Subcutaneous adipose tissue (tissue), 3 donors: ENCODE data around the genes SPAG8, HINT2 and CLTA.

DNA sequence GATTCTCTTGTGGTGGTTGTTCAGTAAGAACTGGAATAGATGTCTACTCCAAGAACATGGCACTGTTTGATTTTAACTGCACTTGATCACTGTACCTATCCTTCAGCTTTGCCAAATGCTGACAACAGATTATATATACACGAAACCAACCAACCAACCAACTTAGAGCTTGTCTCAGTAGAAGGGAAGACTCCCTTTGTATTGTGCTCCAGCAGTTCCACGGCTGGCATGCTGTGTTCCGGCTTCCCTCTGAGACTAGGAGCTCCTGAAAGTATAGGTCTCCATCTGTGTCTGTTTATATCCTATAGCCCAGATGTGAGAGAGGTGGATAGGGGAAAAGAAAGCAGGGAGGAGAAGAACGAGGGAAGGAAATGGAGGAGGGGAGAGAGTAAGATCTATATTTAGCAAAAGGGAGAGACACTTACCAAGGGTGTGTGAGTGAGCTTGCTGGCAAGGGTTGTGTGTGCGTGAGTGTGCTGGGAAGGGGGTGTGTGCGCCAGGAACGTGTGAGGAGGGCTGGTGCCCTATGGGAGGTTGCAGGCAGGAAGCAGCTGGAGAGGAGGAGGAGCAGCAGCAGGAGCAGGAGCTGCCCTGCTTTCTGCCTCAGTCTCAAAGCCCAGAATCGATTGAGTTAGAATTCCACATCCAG is 148.5 kb upstream of the RUSC2 start:
- PRO-cap: no peak
- RAMPAGE, long total RNA, 3 experiments: no peak in any of the 3 experiments

- PRO-cap: no peak
- RAMPAGE, long total RNA, 3 experiments: no peak in any of the 3 experiments
Measured at GRCh38 chr9:35517037-35517632, 27.2 kb downstream of the RUSC2 start.

DNA sequence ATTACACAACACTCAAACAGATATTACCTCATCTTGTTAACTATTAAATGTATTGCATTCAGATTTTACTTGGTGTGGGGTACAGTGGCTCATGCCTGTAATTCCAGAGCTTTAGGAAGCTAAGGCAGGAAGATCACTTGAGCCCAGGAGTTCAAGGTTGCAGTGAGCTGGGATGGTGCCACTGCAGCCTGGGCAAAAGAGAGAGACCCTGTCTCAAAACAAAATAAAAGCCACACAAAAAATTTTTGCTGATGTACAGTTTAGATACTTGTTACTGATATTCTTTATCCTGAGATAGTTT is 36.6 kb downstream of the RUSC2 start:
- PRO-cap: no peak
- RAMPAGE, long total RNA, 3 experiments: no peak in any of the 3 experiments

GRCh38 chr9:35561713-35562596 is 1.7 kb downstream of the FAM166B start:
- PRO-cap: no peak
- RAMPAGE, long total RNA, 3 experiments: no peak in any of the 3 experiments

- PRO-cap: no peak
- RAMPAGE, long total RNA, 3 experiments: no peak in any of the 3 experiments
Measured at GRCh38 chr9:35605676-35606470, 811 bp downstream of the TESK1 start.

GRCh38 chr9:35638841-35639069 is 12.0 kb downstream of the SIT1 start:
- PRO-cap: no peak
- RAMPAGE, long total RNA, 3 experiments: no peak in any of the 3 experiments

GRCh38 chr9:35675745-35676550 is 2.2 kb downstream of the CA9 start:
- PRO-cap: bidirectional peak, plus-strand start at chr9:35676089, minus-strand start at chr9:35675905
- RAMPAGE, long total RNA, 3 experiments: no peak in any of the 3 experiments

GRCh38 chr9:35749484-35750366 is 638 bp downstream of the RGP1 start:
- PRO-cap: unidirectional peak, minus-strand start at chr9:35749984
- RAMPAGE, long total RNA, 3 experiments: no peak in any of the 3 experiments

GRCh38 chr9:35757302-35757753 is 3.3 kb upstream of the MSMP start:
- PRO-cap: no peak
- RAMPAGE, long total RNA, 3 experiments: no peak in any of the 3 experiments

- PRO-cap: bidirectional peak, plus-strand start at chr9:35812273, minus-strand start at chr9:35812158
- RAMPAGE, long total RNA, 3 experiments: start-site peak on the minus strand in 1 of 3 experiments, at chr9:35812158-35812188 at its widest, 5 reads per replicate
Measured at GRCh38 chr9:35811868-35812663, at the start of gene SPAG8. TSS of gene SPAG8 (minus strand) at chr9:35812262.

DNA sequence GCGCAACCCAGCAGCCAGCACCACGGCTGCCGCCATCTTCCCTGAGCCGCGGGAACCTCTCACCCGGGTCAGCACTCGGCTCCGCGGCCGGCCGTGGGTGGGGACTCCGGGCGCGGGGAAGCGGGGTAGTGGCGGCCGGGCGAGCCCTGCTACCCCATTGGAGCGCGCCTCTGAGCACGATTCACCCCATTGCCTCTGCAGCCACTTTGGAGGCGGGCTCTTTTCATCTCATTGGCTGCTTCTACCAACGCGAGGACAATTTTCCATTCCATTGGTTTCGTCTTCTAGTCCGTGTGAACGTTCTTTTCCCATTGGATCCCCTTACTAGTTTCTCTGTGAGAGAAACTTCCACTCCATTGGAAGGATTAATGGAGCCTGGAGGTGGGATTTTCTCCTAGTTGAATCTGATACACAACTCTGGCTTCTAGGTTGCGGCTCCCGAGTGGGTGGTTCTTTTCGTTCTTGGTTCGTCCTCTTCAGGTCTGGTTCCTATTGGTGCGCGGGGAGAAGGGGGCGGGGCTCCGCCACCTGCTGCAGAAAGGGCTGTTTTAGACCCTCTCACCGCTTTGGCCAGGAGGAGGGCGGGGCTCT is at the start of gene HINT2:
Gene HINT2, minus strand, starts transcription at position 99 of the 591 bp plus-strand sequence.
- PRO-cap: unidirectional peak, minus-strand start at position 99 of the sequence; bidirectional peak, plus-strand start outside the sequence, minus-strand start at position 448 of the sequence
- RAMPAGE, long total RNA, 3 experiments: start-site peak on the minus strand in 3 of 3 experiments, centred at positions 71 to 72 of the sequence, 234 to 355 reads per replicate

- PRO-cap: no peak
- RAMPAGE, long total RNA, 3 experiments: no peak in any of the 3 experiments
Measured at GRCh38 chr9:35920006-35920917, 11.0 kb downstream of the SPAAR start.

DNA sequence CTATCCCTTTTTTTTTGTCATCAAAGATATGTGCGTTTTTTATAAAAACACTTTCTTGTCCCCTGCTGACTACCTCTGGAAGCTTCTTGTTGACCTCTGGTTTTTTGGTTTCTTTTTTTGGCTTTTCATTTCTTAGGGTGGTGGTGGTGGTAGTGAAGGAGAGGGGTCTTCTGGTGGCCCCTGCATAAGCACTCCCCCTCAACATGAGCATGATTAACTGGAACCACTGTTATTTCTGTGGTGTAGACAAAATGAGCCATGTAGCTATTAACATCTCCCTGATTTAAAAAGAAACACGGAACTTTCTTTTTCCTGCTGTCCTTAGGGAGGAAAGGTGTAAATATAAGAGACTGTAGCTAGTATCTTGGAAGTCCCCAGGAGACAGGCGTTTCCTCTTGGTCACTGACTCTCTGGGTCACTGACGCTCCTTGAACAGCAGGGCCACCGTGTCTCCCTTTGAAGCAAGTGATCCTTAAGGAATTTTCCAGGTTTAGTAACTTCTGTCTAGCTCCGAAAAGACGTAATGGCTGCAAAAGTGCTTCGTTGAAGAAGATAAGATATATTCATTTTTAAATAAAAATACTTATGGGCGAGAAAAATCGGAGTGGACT is 881 bp upstream of the CLTA start:
- PRO-cap: no peak
- RAMPAGE, long total RNA, 3 experiments: no peak in any of the 3 experiments

DNA sequence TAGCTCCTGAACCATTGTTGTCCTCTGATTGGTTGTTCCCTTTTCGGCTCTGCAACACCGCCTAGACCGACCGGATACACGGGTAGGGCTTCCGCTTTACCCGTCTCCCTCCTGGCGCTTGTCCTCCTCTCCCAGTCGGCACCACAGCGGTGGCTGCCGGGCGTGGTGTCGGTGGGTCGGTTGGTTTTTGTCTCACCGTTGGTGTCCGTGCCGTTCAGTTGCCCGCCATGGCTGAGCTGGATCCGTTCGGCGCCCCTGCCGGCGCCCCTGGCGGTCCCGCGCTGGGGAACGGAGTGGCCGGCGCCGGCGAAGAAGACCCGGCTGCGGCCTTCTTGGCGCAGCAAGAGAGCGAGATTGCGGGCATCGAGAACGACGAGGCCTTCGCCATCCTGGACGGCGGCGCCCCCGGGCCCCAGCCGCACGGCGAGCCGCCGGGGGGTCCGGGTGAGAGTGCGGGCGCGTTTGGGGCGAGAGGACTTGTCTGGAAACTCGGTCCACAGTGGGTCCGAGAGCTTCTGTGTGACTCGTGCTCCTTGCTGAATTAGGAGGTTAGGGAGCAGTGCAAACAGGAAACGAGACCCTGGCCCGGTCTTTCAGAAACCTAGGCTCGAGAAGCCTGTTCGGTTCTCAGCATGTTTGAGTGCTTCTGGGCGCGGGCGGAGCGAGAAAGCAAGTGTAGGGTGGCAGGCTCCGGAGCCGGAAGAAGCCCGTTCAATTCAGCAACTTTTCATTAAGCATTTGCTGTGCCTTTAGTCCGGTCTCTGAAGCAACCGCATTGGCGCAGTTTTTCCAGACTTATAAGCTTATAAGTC is at the start of gene CLTA:
Gene CLTA, plus strand, starts transcription at position 92 of the 812 bp plus-strand sequence.
- PRO-cap: bidirectional peak, plus-strand start at position 134 of the sequence, minus-strand start outside the sequence
- RAMPAGE, long total RNA, 3 experiments: start-site peak on the plus strand in 3 of 3 experiments, centred at positions 109 to 163 of the sequence, 827 to 1,595 reads per replicate

- PRO-cap: no peak
- RAMPAGE, long total RNA, 3 experiments: no peak in any of the 3 experiments
Measured at GRCh38 chr9:36191642-36192089, 945 bp downstream of the CLTA start.

- PRO-cap: no peak
- RAMPAGE, long total RNA, 3 experiments: start-site peak on the minus strand in 2 of 3 experiments, at chr9:36401126-36401252 at its widest, 18 to 24 reads per replicate
Measured at GRCh38 chr9:36401127-36401479, 1.0 kb upstream of the RNF38 start.

DNA sequence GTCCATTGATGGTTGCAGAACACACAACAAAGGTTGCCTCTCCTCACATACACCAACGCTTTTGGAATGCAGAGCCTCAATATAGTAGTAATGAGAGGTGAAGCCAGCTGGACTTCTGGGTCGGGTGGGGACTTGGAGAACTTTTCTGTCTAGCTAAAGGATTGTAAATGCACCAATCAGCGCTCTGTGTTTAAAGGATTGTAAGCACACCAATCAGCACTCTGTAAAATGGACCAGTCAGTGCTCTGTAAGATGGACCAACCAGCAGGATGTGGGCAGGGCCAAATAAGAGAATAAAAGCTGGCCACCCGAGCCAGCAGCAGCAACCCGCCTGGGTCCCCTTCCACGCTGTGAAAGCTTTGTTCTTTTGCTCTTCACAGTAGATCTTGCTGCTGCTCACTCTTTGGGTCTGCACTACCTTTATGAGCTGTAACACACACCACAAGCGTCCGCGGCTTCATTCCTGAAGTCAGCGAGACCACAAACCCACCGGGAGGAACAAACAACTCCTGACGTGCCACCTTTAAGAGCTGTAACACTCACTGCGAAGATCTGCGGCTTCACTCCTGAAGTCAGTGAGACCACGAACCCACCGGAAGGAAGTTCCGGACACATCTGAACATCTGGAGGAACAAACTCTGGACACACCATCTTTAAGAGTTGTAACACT is 58.1 kb upstream of the RNF38 start:
- PRO-cap: no peak
- RAMPAGE, long total RNA, 3 experiments: no peak in any of the 3 experiments

- PRO-cap: no peak
- RAMPAGE, long total RNA, 3 experiments: start-site peak on the minus strand in 1 of 3 experiments, at chr9:36487143-36487380 at its widest, 8 reads per replicate
Measured at GRCh38 chr9:36486434-36487414, 86.0 kb upstream of the MELK start.

- PRO-cap: no peak
- RAMPAGE, long total RNA, 3 experiments: no peak in any of the 3 experiments
Measured at GRCh38 chr9:36566626-36567415, 5.9 kb upstream of the MELK start.

- PRO-cap: no peak
- RAMPAGE, long total RNA, 3 experiments: no peak in any of the 3 experiments
Measured at GRCh38 chr9:36924980-36925225, 109.2 kb downstream of the PAX5 start.